Measurements from ENCODE around the genes DRAM1 and WASHC3.

GRCh38 chr12:97305987-97306498, 399.0 kb downstream of the NEDD1 start:
- RRBS = 67% methylated on average over 3 of the region's 4 CpGs

GRCh38 chr12:97724157-97724557, 791.2 kb upstream of the TMPO start:
- RRBS = no CpG with 5 or more reads among the region's 9 CpGs

- RRBS = no CpG with 5 or more reads among the region's 7 CpGs
Measured at GRCh38 chr12:98403738-98404375, 111.5 kb upstream of the TMPO start.

- RRBS = 2% methylated on average over 9 of the region's 37 CpGs
Measured at GRCh38 chr12:98516239-98516716, 888 bp downstream of the TMPO start.

- RRBS = no CpG with 5 or more reads among the region's 3 CpGs
Measured at GRCh38 chr12:98573926-98574223, 19.6 kb upstream of the SLC25A3 start.

DNA sequence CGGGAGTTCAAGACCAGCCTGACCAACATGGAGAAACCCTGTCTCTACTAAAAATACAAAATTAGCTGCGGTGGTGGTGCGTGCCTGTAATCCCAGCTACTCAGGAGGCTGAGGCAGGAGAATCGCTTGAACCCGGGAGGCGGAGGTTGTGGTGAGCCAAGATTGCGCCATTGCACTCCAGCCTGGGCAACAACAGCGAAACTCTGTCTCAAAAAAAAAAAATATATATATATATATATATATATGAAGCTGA, 10.5 kb downstream of the SLC25A3 start:
- RRBS = no CpG with 5 or more reads among the region's 8 CpGs

DNA sequence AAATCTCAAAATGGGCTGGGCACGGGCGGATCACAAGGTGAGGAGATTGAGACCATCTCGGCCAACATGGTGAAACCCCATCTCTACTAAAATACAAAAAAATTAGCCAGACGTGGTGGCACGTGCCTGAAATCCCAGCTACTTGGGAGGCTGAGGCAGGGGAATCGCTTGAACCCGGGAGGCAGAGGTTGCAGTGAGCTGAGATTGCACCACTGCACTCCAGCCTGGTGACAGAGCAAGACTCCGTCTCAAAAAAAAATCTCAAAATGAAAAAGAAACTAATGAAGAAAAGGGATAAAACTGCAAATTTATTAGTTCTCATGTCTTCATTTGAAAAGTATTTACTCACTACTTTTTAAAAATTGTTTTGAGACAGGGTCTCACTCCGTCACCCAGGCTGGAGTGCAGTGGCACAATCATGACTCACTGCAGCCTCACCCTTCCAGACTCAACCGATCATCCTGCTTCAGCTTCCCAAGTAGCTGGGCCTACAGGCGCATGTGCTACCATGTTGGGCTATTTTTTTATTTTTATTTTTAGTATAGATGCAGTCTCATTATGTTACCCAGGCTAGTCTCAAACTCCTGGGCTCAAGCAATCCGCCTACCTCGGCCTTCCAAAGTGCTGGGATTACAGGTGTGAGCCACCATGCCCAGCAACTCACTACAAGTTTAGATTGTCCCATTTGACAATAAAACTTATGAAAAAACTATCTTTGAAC, 35.1 kb downstream of the BLTP3B start:
- RRBS = no CpG with 5 or more reads among the region's 13 CpGs

- RRBS = no CpG with 5 or more reads among the region's 11 CpGs
Measured at GRCh38 chr12:100190057-100190568, 10.5 kb upstream of the ACTR6 start.

- RRBS = no CpG with 5 or more reads among the region's 1 CpG
Measured at GRCh38 chr12:100445336-100445606, 28.4 kb upstream of the NR1H4 start.

DNA sequence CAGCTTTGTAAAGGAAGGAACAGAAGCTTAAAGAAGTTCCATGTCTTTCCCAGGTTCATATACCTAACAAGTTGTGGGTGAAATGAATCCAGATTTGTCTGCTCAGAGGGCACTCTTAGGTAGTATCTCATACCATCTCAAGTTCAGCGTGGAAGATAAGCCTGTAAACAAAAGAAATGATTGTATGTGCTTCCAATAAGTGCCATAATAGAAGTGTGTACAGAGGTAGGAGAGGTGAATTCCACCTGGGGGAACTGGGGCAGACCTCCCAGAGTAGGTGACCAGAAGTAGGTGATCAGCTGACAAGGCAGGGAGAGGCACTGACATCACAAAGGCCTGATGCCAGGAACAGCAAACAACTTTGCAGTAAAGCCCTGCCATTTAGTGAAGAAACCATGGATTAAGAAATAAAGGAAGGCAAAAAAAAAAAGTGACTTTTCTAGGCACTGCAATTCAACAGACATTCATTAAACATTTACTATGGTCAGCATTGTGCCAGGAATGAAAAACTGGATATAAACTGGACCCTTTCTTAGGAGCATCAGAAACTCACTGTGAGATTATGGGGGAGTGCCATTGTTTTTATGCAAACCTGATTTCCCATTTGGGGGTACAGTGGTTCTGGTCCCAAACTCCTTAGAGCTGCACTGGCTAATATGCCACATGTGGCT, 31.2 kb downstream of the NR1H4 start:
- RRBS = no CpG with 5 or more reads among the region's 1 CpG

DNA sequence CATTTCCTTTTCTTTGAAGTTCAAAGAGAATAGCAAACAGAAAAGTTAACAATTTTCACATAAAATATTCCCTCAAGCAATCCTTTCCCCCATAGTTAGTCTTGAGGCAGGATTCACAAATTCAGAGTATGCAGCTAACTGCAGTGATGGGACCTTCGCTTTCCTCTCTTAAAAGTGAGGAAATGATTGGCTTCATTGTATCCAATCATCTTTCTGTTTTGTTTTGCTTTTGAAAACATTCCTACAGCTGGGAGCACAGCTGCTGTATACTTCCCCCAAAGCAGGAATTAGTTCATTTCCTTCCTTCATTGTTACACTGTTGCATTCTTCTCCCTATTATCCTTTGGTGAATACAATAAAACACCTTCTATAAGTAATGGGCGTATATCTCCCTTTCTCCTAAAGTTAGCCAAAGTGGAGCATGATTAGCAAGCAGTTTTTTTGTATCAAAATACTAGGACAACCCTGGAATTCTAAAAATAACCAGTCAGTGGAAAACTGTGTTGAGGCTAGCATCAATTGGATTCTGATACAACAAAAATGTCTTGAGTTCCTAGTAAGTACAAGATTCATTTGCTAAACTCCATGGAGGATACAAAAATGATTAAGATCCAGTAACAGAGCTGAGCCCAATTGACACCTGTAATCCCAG, 9.3 kb upstream of the GAS2L3 start:
- RRBS = no CpG with 5 or more reads among the region's 2 CpGs

GRCh38 chr12:100986761-100987040, 192.1 kb downstream of the ANO4 start:
- RRBS = no CpG with 5 or more reads among the region's 3 CpGs

DNA sequence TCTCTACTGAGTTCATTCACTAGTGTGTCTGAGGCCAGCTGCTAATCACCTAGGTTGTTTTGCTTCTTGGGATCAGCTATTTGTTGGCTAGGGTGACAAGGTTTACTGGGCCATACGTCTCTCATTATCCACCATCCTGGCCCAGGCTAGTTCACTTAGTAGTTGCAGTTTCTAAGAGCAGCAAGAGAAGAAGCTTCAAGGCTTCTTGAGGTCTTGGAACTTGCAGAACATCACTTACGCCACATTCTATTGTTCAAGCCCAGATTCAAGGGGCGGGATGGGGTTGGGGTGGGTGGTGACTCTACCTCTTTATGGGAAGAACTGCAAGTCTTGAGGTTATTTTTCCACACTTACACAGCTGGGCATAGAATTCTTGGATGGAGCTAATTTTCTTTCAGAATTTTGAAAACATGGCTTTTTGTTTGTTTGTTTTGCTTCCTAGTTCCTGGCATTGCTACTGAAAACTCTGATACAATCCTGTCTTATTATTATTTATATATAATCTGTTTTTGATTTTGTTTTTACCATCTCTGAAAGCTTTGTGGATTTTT, 54.6 kb upstream of the MYBPC1 start:
- RRBS = no CpG with 5 or more reads among the region's 3 CpGs

- RRBS = no CpG with 5 or more reads among the region's 4 CpGs
Measured at GRCh38 chr12:101617048-101617434, 22.3 kb downstream of the MYBPC1 start.

GRCh38 chr12:101642173-101642863, 47.5 kb downstream of the MYBPC1 start:
- RRBS = 0% methylated on average over 3 of the region's 34 CpGs

- RRBS = no CpG with 5 or more reads among the region's 7 CpGs
Measured at GRCh38 chr12:101772332-101772977, 33.2 kb upstream of the SYCP3 start.

- RRBS = 3% methylated on average over 39 of the region's 92 CpGs
Measured at GRCh38 chr12:101877081-101877829, at the start of gene DRAM1. DRAM1 (plus strand) TSS chr12:101877580.

DNA sequence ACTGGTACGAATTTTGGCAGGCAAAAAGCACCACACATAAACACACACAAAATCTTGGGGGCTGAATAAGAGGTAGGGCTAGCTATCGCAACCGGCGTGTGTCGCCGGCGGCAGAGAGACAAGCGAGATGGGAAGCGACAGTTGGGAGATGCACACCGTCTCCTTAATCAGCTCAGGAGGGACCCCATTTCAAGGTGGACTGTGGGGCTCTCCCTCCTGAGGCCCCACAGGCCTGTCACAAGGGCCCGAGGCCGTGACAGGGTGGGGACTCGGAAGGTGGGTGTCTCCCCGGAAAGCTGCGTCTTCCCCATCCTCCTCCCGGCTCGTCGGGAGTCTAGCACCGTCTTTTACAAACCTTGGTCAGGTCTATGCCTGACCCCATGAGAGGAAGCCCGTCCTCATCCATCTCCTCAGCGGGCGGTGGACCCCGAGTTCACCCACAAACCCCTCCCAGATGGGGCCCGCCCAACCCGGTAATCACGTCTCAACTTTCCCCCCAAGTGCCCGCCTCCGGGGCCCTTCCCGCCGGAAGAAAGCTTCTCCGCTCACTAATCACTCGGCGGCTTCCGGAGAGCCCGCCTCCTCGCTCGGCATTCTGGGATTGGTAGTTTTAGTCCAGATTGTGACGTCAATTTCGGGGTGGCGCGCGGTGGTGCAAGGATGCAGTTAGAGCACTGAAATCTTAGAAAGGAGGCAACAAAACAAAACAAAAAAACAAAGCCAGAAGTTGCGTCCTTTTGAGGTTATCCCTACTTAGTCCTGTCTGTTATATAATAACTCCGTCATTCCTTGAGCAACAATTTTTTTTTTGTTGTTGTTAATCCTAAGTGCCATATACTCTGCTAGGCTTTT, at the start of gene WASHC3:
TSS of gene WASHC3 (minus strand) at position 435 of the 852 bp plus-strand sequence.
- RRBS = 0% methylated on average over 4 of the region's 44 CpGs

DNA sequence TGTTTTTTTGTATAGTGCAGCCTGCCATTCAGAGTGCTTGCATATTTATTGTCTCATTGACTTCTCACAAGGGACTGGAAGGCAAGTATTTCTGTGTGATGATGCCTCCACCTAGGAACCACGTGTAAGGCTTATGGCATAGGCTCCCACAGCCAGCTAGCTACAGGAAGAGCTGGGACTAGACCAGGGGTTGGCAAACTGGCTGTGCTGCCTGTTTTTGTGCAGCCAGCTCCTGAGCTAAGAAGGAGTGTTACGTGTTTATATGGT, 970 bp downstream of the PARPBP start:
- RRBS = no CpG with 5 or more reads among the region's 2 CpGs

DNA sequence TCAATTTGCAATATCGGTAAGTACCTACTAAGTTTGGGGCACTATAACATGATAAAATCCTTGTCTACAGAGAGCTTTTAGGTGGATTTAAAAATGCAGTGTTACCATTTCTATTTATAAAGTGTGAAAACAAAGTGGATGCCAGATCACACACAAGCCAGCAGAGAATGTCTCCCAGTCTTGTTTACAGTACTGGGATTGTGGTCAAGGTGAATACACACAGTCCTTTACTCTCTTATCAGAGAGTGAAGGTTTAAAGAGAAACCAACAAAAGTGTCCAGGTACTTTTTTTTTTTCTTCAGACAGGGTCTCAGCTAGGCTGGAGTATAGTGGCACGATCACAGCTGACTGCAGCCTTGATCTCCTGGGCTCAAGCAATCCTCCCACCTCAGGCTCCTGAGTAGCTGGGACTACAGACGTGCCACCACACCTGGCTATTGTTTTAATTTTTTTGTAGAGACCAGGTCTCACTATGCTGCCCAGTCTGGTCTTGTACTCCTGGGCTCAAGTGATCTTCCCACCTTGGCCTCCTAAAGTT, 137.7 kb downstream of the IGF1 start:
- RRBS = no CpG with 5 or more reads among the region's 3 CpGs